Anterior vena cava (tissue), 1 donor: ENCODE measurements around a stretch of chr15.

DNA sequence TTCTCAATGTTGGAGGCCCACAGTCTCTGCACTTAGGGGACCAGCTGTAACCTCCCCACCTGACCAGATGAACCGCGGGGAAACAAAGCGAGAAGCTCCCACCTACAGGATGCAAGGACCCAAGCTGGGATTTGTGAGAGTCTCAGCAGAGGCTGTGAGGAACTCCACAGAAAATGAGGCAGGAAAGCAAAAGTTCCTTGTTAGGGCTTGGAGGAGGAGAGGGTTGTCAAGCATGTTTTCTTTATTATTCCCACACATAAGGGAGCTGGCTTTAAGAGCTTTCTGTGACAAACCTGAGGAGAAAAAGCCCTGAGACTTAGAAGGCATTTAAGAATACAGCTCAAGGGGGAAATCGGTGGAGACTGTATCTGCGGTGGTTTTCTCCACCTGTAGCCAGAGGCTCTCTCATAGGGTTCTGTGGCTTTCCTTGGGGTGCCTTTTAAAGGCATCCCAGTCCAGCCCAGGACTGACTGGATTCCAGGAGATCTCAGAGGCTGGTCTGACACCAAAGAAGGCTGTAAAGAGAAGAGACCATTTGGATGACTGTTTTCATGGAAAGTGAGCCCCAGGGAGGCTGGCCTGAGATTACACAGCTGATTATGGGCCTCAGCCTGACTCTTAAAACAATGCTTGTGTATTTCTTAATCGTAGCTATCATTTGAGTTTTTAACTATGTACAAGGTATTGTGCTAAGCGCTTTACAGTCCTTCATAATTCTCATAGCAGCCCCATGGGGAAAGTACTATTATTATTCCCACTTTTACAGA, 4.7 kb downstream of the TPM1 start:
- PRO-cap, result no peak

GRCh38 chr15:63059368-63060244, 17.1 kb downstream of the TPM1 start:
- PRO-cap, result no peak

GRCh38 chr15:63341937-63342296, 39.7 kb downstream of the CA12 start:
- PRO-cap, result no peak

GRCh38 chr15:63367464-63368053, 14.1 kb downstream of the CA12 start:
- PRO-cap, result no peak

DNA sequence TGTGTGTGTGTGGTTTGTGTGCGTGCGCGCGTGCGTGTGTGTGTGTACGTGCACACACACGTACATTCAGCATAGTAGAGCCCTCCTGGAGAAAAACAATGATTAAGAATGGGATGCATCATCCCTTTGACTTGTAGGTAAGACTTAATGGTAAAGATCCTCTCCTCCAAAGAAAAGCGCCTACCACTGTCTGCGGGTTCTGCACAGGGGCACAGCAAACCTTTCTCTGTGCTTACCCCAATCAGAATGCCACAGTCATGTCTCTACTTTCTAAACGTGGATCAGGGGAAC, 673 bp downstream of the CA12 start:
- PRO-cap, result bidirectional peak, plus-strand start at position 183 of the sequence, minus-strand start outside the sequence

DNA sequence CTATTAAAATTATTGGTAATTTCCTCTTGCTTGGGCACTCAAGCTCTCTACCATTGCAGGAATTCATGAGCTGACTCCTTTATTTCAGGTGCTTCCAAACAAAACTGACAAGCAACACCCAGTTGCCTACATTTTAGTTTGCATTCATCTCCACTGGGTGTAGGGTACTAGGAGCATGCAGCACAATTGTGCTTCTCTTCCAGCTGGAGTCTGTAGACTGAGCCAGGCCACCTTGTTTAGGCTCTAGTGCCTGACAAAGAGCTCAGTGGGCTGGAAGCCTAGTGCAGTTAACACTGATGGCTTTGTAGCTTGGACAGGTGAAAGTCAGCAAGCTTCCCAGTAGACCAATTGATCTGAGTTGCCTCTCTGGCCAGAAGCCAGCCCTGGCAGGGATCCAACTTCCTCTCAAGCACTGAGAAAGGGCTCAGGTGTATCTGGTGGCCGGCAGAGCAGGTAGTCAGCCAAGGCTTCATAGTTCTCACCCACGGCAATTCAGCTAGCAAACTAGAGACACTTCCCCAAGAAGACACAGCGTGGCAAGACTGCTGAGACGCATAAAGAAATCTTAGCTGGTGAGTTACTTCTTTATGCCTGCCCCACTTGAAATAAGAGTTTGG, 8.2 kb upstream of the CA12 start:
- PRO-cap, result no peak

- PRO-cap, result no peak
Measured at GRCh38 chr15:63460176-63460779, 44.1 kb upstream of the USP3 start.

DNA sequence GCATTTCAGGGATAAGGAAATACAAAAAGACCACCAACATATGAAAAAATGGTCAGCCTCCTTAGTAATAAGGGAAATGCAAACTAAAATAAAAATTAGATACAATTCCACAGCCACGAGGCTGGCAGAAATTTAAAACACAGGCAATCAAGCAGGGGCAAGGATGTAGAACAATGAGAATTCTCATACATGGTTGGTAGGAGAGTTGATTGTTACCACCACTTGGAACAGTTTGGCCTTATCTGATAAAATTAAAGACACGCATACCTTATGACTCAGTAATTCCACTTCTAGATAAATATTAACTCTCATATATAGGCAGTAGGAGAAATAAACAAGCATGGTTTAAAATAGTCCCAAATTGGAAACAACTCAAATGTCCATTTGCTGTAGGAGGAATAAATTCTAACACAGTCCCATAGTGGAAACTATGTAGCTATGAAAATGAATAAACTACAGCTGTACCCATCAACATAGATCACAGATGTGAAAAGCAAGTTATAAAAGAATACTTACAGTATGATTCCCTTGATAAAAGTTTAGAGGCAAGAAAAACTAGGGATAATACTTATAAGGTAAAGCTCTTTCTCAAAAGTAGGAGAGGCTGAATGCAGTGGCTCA, 42.3 kb upstream of the USP3 start:
- PRO-cap, result no peak

GRCh38 chr15:63501225-63501848, 3.1 kb upstream of the USP3 start:
- PRO-cap, result unidirectional peak, plus-strand start at chr15:63501490; unidirectional peak, plus-strand start at chr15:63501533

DNA sequence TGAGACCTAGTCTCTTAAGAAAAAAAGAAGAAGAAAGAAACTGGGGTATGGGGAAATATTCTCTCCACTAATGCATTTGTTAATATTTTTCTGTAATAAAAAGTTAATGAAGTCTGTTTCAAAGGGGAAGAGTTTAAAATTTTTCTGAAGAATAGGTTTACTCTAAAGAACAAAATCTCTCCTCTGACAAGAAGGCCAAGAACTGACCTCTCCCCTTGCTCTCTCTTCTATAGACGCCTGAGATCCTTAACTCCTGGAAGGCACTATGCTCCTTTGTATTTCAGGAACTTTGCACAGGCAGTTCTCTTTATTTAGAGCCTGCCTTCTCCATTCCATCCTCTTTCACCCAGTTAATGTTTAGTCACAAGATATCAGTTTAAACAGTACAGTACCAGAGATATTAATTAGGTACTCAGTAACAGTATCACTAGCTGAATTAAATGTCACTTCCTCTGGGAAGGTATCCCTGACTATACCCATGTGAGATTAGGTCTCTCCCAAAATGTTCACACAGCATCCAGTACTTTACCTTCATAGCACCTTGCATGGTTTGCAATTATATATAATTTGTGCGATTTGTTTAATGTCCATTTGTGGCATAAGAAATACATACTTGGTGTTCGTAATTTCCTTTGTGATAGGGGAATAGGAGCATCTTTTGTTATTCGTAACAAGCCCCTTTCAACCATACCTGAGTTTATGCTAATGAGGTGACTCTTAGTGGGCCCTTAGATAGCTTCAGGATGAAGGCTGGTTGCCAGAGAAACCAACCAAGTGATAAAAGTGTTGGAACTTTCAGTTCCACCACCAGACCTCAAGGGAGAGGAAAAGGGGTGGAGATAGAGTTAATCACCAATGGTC, 33.4 kb downstream of the HERC1 start:
- PRO-cap, result no peak

DNA sequence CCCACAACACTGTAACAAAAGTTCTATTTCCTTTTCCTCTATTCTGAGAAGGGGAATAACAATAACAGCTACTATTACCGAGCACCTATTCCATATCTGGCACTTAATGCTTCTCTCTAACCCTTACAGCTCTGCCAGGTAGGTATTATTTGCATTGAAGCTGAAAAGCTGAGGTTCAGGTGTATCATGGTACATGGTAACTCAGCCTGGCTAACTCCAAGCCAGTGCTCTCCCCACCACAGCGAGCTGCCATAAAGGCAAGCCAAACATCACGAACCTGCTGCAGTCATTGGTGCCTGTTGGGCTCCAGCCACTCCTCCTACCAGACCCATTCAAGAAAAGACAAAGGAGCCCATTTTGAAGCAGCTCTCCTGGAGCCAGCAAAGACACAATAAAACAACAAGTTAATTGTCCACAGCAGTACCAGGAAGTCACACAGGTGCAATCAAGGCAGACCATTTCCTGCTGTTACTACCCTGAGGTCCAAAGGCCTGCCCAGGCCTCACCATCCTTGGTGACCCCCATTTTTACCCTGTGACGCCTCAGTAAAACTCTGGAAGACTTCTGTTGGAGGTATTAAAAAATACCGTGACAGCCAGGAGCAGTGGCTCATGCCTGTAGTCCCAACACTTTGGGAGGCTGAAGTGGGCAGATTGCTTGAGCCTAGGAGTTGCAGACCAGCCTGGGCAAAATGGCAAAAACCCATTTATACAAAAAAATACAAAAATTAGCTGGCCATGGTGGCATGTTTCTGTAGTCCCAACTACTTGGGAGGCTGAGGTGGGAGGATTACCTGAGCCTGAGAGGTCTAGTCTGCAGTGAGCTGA, 77.5 kb downstream of the DAPK2 start:
- PRO-cap, result no peak

GRCh38 chr15:63971288-63971951, 74.9 kb downstream of the DAPK2 start:
- PRO-cap, result no peak

GRCh38 chr15:64004601-64005075, 41.6 kb downstream of the DAPK2 start:
- PRO-cap, result no peak

DNA sequence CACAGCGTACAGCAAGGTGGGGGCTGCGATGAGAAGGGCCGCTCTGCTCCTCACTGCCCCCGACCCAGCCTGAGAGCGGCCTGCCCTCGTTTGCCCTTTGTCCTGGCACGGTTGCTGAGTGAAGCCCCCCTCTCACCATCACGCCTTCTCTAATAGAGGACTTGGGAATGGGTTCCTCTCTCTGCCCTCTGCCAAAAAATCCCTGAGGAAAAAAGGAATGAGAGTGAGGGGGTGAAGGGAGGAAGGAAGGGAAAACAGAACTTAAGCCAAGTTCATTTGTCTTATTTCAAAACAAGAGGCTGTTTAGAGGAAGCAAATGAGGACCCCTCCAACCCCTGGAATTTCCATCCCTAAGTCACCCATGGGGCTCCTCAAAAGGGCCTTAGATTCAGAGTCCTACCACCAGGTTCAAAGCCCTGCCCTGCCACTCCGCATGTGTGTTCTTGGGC, 685 bp upstream of the DAPK2 start:
- PRO-cap, result no peak

DNA sequence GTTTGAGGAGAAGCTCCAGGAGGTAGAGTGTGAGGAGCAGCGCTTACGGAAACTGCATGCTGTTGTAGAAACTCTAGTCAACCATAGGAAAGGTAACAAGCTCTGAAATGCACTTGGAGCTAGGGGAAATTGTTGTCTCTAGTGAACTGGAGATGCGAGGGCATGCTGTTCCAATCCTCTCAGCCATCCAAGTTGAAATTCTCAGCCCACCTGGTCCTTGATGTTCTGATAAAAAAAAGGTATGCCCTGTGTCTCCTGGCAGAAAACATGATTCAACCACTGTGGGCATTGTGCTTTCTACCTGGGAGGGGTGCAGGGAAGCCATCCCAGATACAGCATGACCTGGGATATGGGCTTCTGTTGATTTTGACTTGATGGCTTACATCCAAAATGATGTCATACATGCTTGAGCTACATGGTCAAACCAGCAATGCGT, 21.3 kb upstream of the SNX22 start:
- PRO-cap, result no peak

- PRO-cap, result no peak
Measured at GRCh38 chr15:64156523-64157346, 5.2 kb downstream of the SNX22 start.

- PRO-cap, result no peak
Measured at GRCh38 chr15:64246664-64247217, 83.9 kb upstream of the PPIB start.

DNA sequence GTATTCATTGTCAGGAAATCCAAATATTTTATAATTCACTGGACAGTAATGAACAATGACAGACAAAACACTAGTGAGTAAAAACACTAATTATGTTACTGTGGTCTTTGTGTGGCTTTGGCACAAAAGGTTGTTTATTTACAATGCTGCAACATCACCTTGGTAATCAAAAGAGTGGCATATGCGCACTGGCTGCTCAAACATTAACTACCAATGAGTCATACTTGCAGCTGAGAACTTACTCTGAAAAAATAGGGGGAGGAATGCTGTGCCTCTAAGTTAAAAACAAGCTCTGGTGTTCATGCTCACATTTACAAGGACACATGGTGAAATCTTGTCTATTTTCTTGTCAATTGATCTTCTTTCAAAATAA, 85.1 kb upstream of the PPIB start:
- PRO-cap, result no peak

DNA sequence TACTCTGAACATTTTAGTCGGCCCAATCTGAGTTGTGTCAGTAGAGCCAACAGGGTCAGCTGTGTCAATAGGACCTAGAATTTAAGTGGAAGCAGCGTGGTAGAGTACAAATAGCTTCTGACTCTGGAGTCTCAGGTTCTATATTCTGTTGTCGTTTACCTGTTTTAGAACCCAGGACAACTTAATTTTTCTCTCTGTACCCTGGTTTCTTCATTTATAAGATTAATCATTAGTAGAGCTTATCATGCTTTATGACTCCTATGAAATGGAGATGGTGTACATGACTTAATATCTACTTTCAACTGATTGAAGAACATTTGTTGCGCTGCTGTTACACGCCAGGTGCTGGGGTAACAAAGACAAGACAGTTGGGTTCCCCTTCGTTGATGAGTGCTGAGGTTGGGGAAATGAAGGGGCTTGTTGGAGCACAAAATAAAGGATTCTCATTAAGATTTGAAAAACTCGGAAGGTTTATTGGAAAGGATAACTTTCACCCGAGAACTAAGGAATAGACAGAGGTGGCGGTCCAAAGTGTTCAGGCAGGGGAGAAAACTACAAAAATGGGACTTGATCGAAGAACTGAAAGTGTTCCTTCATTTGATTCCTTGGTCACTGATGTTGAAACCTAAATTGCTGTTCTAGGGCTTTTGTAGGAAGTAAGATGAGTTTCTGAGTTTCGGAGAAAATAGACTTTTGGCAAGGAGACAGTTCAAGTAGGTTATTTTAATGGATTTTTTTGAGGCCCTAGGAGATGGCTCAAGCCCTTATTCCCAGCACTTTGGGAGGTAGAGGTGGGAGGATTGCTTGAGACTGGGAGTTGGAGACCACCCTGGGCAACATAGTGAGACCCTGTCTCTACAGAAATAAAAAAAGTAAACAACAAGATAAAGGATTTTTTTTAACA, 1.2 kb downstream of the TRIP4 start:
- PRO-cap, result no peak

DNA sequence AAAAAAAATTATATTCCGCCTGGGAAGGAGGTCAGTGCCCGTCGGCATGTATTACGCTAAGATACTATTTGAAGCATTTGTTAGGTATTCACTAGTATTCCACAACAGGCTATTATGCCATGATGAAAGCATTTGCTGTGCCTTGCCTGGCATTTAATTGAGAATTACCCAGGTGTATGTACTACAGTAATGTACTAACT, 3.2 kb downstream of the TRIP4 start:
- PRO-cap, result no peak